ENCODE data around the genes KSR1 and LYRM9.

- PRO-cap, result no peak
- RAMPAGE, long total RNA, 2 experiments, result no peak in any of the 2 experiments
These were observed 175.0 kb downstream of the USP22 start for GRCh38 chr17:20867728-20868391.

- PRO-cap, result no peak
- RAMPAGE, long total RNA, 2 experiments, result start-site peak on the minus strand in 1 of 2 experiments, at chr17:21001073-21001403 at its widest, 23 reads per replicate
These were observed 41.9 kb downstream of the USP22 start for GRCh38 chr17:21000878-21001314.

DNA sequence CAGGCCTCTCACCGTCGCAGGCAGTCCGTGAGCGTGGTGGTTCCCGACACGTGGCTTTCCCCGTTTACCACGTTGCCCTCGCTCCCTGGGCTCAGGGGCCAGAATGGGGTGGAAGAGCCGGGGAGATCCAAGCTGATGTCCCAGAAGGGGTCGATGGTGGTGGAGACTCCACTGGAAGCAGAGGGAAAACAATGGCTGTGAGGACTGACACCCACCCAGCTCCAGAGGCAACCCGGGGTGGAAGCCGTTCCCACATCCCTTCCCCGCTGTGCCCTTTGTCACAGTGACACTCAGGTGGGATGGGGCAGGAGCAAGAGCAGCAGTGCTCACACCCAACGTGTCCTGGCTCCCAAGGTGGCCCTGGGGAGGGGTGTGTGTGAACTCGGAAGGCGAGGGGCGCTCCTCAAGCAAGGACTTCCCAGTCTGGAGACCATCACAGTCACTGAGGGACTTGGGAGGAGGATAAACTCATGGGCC, 31.6 kb downstream of the USP22 start:
- PRO-cap, result no peak
- RAMPAGE, long total RNA, 2 experiments, result start-site peak on the minus strand in 1 of 2 experiments, centred at position 150 of the sequence, 13 reads per replicate

GRCh38 chr17:21140997-21141411, 14.2 kb downstream of the DHRS7B start:
- PRO-cap, result no peak
- RAMPAGE, long total RNA, 2 experiments, result no peak in any of the 2 experiments

- PRO-cap, result no peak
- RAMPAGE, long total RNA, 2 experiments, result no peak in any of the 2 experiments
These were observed 7.3 kb downstream of the TMEM11 start for GRCh38 chr17:21206493-21207234.

DNA sequence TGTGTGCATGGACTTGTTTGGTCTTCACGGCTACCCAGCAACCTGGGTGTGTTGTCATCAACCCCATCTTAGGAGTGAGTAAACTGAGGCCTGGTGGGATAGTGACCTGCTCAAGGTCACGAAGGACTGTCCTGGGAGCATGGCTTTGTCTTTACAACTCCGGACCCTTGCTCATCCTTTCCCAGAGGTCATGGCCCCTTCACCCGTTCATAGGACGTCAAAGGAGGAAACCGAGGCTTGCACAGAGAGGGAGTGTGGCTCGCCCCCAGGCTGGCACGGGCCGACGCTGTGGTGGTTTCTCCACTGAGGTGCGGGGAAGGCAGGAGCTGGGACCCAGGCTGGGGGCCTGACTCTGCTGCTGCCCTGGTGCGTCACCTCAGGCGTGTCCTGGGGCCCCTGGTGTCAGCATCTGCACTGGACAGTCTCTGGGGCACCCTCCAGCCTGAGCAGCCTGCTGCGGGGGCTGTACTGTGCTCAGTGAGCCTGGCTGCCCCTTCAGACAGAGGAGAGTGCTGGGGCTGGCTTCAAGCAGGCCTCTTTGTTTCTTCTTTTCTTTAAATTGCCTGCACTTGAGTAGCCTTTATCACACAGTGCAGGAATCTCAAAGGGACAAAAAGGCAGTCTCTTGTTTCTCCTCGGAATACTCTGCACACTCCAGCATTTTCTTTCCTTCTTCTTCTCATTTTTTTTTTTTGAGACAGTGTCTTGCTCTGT, 7.4 kb downstream of the MAP2K3 start:
- PRO-cap, result no peak
- RAMPAGE, long total RNA, 2 experiments, result no peak in any of the 2 experiments

- PRO-cap, result no peak
- RAMPAGE, long total RNA, 2 experiments, result no peak in any of the 2 experiments
These were observed 18.6 kb downstream of the MAP2K3 start for GRCh38 chr17:21302842-21303712.

DNA sequence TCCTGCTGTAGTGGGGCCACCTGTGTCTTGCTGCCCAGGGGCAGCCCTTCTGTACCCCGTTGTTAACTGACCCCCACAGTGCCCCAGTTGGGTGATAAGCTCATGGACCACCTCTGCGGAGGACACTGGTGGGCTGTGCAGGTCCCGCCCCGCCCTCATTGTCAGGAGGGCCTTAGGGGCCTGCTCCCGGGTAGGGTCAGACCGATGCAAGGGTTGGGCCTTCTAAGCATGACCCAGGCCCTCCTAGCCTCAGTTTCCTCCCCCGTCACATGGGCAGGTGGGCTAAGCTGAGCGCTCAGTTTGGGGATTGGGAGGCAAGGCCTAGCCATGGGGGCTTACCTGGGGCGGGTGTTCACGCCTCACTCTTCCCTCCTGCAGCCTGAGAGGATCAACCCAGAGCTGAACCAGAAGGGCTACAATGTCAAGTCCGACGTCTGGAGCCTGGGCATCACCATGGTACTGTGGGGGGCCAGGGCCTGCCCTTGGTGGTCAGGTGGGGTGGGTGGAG, 20.2 kb downstream of the MAP2K3 start:
- PRO-cap, result no peak
- RAMPAGE, long total RNA, 2 experiments, result start-site peak on the plus strand in 1 of 2 experiments, centred at position 353 of the sequence, 6 reads per replicate

GRCh38 chr17:21377729-21377966, 1.5 kb downstream of the KCNJ12 start:
- PRO-cap, result no peak
- RAMPAGE, long total RNA, 2 experiments, result no peak in any of the 2 experiments

GRCh38 chr17:21612247-21612795, 80.0 kb upstream of the KCNJ18 start:
- PRO-cap, result no peak
- RAMPAGE, long total RNA, 2 experiments, result no peak in any of the 2 experiments

DNA sequence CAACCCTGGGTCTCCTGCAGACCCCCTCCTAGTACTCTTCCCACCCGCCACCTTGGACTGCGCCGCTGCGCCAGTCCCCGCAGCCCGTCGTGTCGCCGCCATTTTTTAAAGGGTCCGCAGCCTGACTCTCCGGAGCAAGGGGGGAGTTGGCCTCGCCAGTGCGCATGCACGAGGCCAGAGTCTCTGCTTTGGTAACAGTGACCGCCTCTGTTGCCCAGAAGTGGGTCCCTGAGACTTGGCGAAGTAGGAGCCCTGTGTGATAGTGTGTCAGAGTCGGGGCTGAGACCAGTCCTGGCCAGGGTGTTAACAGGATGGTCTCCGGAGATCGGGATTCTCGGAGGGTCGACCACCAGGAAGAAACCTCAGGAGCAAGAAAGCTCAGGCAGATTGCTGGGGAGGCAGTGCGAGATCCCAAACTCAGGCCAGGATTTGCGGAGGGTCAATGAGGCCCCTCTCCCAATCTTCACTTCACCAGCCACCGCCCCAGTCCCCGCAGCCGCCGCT, 612.5 kb downstream of the KCNJ18 start:
- PRO-cap, result no peak
- RAMPAGE, long total RNA, 2 experiments, result no peak in any of the 2 experiments

GRCh38 chr17:27089378-27089953, 204.4 kb upstream of the WSB1 start:
- PRO-cap, result no peak
- RAMPAGE, long total RNA, 2 experiments, result no peak in any of the 2 experiments

- PRO-cap, result bidirectional peak, plus-strand start at chr17:27295015, minus-strand start at chr17:27294909; bidirectional peak, plus-strand start at chr17:27295285, minus-strand start at chr17:27295146
- RAMPAGE, long total RNA, 2 experiments, result no peak in any of the 2 experiments
These were observed 1.1 kb downstream of the WSB1 start for GRCh38 chr17:27294797-27295620.

DNA sequence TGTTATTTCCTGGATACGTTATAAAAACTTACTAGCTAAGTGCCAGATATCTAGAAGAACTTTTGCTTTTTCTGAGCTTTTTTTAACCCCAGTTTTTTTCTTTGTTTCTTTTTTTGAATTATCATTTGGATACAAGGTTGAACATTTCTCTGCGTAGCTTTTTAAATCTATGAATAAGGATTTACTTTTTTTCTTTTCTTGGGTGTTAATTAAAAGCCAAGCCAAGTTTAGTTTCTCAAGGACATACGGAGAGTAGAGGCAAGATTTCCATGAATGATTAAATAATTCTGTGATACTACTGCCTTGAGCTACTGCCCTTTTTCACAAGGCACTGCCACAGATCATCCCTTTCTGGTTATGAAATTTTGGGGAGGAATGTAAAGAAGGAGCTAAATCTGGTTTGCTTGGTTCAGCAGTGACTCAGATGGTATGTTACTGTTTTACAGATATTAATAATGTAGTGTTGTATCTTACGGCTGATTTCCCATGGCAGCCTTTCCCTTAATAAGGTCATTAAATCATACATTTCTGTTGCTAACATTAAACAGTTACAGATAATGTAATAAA, 2.4 kb downstream of the WSB1 start:
- PRO-cap, result unidirectional peak, minus-strand start at position 353 of the sequence
- RAMPAGE, long total RNA, 2 experiments, result no peak in any of the 2 experiments

DNA sequence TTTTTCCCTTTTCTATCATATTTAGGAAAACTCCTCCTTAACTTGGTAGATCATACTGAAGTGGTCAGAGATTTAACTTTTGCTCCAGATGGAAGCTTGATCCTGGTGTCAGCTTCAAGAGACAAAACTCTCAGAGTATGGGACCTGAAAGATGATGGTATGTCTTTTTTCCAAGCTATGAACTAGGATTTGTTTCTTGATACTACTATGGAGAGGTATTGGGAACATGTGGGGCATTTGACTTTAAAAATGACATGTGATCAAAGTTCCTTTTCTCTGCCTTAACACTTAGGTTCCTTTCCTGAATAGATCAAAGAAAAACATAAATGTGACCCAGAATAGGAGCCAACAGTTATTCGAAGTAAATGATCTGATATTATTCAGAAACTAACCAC, 10.8 kb downstream of the WSB1 start:
- PRO-cap, result no peak
- RAMPAGE, long total RNA, 2 experiments, result no peak in any of the 2 experiments

GRCh38 chr17:27455806-27456543, at the start of gene KSR1:
Gene KSR1, plus strand, starts transcription at chr17:27456448.
- PRO-cap, result unidirectional peak, plus-strand start at chr17:27456041; bidirectional peak, plus-strand start at chr17:27456468, minus-strand start at chr17:27456196
- RAMPAGE, long total RNA, 2 experiments, result no peak in any of the 2 experiments

- PRO-cap, result unidirectional peak, minus-strand start at chr17:27551987
- RAMPAGE, long total RNA, 2 experiments, result no peak in any of the 2 experiments
These were observed 79.3 kb upstream of the LGALS9 start for GRCh38 chr17:27551596-27552262.

DNA sequence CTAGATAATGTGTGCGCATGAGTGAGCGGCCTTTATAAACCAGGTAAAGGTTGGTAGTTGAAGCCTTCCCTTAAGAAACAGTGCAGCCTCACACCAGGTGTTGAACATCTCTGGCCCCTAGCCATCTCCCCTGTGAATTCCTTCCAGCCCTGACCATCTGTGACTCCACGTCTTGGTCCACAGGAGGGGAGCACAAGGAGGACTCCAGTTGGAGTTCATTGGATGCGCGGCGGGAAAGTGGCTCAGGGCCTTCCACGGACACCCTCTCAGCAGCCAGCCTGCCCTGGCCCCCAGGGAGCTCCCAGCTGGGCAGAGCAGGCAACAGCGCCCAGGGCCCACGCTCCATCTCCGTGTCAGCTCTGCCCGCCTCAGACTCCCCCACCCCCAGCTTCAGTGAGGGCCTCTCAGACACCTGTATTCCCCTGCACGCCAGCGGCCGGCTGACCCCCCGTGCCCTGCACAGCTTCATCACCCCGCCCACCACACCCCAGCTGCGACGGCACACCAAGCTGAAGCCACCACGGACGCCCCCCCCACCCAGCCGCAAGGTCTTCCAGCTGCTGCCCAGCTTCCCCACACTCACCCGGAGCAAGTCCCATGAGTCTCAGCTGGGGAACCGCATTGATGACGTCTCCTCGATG, 48.4 kb upstream of the LGALS9 start:
- PRO-cap, result no peak
- RAMPAGE, long total RNA, 2 experiments, result no peak in any of the 2 experiments

GRCh38 chr17:27782831-27783448, 17.4 kb downstream of the NOS2 start:
- PRO-cap, result no peak
- RAMPAGE, long total RNA, 2 experiments, result no peak in any of the 2 experiments

GRCh38 chr17:27892789-27893845, at the start of gene LYRM9:
Gene LYRM9, minus strand, starts transcription at chr17:27893365.
- PRO-cap, result bidirectional peak, plus-strand start at chr17:27893547, minus-strand start at chr17:27893359
- RAMPAGE, long total RNA, 2 experiments, result start-site peak on the minus strand in 2 of 2 experiments, at chr17:27893341-27893368 at its widest, 22 to 76 reads per replicate